LNCaP clone FGC (cell line): ENCODE results near the gene MIB2.

DNA sequence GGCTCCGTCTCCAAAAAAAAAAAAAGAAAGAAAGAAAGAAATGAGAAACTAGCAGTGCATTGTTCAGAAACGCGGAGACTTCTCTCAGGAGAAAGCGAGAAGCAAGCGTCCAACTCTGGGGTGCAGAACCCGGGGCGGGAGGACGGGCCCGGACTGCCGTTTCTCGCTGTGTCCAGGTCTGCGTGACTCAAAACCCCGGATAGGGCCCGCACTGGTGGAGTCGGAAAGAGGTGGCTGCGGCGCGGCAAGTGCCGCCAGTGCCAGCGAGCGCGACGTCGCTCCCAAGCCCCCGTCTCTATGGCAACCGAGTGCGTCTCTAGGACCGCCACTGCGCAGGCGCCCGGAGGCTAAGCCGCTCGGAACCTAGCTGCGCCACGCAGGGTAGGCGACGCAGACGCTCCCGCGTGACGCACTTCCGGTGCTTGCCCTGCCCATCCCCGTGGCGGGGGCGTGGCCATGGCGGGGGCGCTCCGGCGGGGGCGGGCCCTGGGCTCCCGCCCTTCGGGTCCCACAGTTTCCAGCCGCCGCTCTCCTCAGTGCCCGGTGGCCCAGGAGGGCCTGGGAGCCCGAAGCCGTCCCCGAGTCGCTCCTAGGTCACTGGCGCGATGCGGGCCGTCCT is at the start of gene MIB2:
Gene MIB2, plus strand, starts transcription at position 497 of the 619 bp plus-strand sequence.
- RRBS, 2 experiments = 1% methylated on average over 28 of the region's 63 CpGs

DNA sequence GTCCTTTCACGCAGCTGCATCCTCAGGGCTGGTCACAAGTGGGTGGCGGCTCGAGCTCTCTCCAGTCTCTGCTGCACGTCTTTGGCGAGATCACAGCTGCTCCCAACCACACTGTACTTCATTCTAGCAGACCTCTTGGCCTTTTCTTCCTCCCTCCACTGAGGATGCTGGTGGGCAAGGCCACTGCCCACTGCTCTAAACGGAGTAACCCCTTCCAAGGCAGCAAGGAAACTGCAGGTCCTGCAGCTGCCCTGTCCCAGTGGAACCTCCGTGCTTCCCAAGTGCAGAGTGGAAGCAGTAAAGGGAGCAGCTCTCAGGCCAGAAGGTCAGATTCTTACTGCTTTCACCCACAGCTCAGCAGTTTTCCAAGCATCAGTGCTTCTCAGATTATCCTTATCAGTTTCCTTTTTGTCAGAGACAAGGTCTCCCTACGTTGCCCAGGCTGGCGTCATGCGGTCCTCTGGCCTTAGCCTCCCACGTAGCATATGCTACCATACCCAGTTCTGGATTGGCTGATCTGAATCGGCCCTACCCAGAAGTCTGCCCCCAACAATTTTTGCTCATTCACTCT is 11.1 kb downstream of the CDK11B start:
- RRBS, 2 experiments = no CpG with 5 or more reads among the region's 12 CpGs

DNA sequence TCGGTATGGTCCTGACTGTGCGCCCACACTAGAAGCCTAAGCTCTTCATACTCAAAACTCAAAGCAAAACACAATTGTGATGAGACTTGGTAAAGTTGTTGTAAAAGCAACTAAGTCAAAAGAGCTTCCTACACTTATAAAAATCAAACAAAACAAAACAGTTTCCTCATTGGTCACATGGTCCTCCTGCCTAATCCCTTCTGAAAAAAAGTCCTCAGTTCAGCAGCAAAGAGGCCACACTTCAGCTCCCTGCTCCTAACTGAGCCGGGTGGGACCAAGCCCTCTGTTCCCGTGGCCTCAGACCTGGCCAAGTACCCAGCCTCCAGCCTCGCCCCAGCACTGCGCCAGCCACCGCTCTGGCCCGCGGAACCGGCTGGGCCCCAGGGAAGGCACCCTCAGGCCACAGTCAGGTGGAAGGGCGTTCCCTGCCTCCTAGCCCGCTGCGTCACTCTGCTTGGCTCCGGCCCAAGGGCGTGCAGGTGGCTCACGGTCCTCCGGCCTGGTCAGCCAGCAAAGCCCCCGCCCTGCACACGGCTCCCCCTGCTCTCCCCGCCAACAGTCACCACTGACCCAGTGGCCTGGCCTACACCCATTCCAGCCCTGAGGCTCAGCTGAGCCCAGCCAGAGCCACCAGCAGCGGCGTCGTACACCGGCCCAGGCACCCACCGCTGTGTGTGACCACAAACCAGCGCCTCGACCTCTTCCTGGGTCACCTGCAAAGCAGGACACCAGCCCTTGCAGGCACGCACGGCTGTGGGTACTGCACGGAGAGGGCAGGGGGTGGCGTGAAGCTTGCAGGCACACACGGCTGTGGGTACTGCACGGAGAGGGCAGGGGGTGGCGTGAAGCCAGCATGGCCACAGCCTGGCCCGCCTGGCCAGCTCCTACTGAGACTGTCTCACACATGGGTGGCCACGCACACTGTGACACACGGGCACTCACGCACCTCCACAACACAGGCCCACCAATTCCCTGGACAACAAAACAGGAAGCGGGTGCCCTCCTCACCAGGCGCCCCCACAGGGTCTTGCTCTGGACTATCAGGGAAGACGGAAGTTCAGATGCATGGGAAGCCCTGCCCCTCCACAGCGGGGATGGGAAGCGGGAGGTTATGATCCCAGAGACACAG is 19.4 kb downstream of the NADK start:
- RRBS, 2 experiments = under 1 to 1% methylated on average over 10 of the region's 43 CpGs

- RRBS, 2 experiments = 82 to 94% methylated on average over 3 to 4 of the region's 18 CpGs
Observed at GRCh38 chr1:1765017-1765539, 13.2 kb downstream of the NADK start.

- RRBS, 2 experiments = 1 to 2% methylated on average over 7 of the region's 23 CpGs
Observed at GRCh38 chr1:1777433-1778088, 709 bp downstream of the NADK start.

- RRBS, 2 experiments = no CpG with 5 or more reads among the region's 13 CpGs
Observed at GRCh38 chr1:1817404-1818591, 39.5 kb upstream of the NADK start.

DNA sequence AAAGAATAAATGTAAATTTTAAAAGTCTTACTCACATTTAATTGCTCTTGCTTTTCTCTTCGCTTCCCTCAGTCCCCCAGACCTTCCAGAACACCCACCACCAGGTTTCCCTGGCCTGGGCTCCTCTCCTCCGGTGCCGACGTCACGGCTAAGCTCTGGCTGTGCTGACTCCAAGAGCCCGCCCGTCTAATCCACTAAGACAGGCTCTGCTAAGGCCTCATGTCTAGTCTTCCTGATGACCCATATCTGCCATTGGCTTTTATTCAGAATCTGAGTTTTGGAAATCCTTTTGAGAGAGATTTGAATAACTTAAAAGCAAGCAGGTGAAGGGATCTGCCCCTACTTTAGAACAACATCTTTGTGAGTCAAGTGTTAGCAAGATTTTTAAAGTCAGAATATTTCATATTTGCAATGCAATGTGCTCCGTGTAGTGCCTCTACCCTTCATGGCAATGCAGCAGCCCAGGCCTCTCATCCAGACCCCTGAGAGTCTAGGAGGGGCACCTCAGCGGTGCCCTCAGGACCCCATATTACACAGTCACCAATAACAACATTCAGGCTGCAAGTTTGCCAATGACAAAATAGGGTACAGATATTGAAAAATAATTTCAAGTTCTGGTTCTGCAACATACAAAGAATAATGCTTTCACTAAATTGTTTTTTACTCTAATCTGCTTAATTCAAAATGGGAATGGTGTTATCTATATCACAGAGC is 54.1 kb upstream of the NADK start:
- RRBS, 2 experiments = no CpG with 5 or more reads among the region's 9 CpGs

GRCh38 chr1:1838874-1840013 is 51.6 kb downstream of the GNB1 start:
- RRBS, 2 experiments = no CpG with 5 or more reads among the region's 12 CpGs

GRCh38 chr1:1919360-1919992 is 397 bp upstream of the TMEM52 start:
- RRBS, 2 experiments = 20 to 22% methylated on average over 19 of the region's 56 CpGs

GRCh38 chr1:1942715-1943388 is 23.8 kb upstream of the TMEM52 start:
- RRBS, 2 experiments = 77 to 83% methylated on average over 16 of the region's 32 CpGs

GRCh38 chr1:1996172-1996662 is 7.4 kb downstream of the CFAP74 start:
- RRBS, 2 experiments = no CpG with 5 or more reads among the region's 14 CpGs

- RRBS, 2 experiments = no CpG with 5 or more reads among the region's 25 CpGs
Observed at GRCh38 chr1:2088179-2088839, 38.1 kb downstream of the PRKCZ start.

DNA sequence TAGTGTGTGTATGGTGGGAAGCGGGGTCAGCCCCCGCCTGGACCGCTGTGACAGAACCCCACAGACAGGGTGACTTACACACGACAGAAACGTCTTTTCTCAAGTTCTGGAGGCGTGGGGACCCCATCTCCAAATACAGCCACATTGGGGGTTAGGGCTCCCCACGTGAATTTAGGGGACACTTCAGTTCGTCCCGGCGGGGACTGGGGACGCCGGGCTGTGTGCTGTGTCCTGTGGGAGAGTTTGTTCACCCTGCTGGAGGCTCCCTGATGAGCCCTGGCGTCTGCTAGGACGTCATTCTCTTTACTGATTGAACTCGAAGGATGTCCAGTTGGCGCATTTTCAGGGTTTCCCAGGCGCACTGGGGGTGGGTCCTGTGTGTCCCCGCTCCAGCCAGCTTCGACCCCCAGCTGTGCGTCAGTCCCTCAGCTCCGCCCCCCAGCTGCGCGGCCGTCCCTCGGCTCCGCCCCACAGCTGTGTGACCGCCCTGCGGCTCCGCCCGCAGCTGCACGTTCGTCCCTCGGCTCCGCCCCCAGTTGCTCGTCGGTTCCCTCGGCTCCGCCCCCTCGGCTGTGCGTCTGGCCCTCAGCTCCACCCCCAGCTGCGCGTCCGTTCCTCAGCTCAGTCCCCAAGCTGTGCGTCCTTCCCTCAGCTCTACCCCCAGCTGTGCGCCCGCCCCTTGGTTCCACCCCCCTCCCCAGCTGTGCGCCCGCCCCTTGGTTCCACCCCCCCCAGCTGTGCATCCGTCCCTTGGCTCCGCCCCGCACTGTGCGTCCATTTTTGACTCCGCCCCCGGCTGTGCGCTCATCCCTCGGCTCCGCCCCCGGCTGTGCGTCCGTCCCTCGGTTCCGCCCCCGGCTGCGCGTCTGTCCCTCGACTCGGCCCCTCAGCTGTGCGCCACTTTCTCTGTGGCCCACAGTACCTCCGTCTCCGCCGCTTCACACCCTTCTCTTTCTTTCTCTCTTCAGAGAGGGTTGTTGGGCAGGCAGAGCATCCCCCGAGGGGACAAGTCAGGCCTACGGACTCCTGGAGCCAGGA is 61.4 kb downstream of the FAAP20 start:
- RRBS, 2 experiments = no CpG with 5 or more reads among the region's 73 CpGs

DNA sequence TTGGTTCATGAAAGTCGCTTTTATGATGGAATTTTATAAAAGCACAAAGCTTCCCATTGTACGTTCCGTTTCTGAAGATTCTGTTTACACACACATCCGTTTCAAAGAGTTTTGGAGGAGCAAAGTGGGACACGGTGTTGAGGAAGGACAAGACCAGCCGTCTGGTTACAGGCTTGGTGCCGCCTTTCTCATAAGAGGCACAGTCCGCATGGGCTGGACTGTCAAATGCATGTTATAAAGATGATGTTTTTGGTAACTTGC is 60.3 kb downstream of the FAAP20 start:
- RRBS, 2 experiments = no CpG with 5 or more reads among the region's 8 CpGs

DNA sequence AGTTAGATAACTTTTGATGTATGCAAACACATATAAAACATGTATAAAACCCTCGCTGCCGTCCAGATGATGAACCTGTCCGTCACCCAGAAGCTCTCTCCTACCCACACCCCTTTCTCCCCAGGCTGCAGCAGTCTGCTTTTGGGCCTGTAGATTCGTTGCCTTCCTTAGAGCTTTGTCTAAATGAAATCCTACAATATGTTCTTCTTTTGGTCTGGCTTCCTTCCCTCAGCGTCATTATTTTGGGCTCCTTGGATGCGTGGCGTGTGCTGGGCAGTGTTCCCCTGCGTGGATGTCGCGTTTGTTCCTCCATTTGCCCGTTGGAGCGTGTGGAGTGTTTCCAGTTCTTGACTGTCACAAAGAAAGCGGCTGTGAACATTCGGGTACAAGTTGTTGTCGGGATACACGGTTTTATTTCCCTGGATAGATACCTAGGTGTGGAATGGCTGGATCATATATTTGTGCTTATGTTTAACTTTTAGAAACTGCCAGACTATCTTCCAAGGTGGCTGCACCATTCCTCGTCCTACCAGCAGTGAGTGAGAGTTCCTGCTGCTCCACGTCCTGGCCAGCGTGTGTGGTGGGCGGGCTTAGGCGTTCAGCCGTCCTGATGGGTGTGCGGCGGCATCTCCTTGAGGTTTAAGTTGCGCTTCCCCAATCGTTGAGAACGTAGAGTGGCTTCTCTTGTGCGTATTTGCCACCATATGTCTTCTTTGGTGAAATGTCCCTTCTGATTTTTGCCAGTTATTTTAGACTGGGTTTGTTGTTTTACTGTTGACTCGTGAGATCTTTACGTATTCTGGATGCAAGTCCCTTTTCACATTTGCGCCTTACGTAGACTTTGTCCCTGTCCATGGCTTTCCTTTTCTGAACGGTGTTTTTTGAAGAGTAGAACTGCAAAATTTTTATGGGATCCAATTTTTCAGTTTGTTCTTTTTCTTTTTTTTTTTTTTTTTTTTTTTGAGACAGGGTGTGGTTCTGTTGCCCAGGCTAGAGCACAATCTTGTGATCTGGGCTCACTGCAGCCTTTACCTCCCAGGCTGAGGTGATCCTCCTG is 31.8 kb downstream of the SKI start:
- RRBS, 2 experiments = no CpG with 5 or more reads among the region's 33 CpGs

GRCh38 chr1:2262140-2262871 is 34.2 kb downstream of the SKI start:
- RRBS, 2 experiments = no CpG with 5 or more reads among the region's 23 CpGs

GRCh38 chr1:2287513-2288298 is 59.6 kb downstream of the SKI start:
- RRBS, 2 experiments = no CpG with 5 or more reads among the region's 22 CpGs

GRCh38 chr1:2289999-2290625 is 62.0 kb downstream of the SKI start:
- RRBS, 2 experiments = no CpG with 5 or more reads among the region's 13 CpGs

DNA sequence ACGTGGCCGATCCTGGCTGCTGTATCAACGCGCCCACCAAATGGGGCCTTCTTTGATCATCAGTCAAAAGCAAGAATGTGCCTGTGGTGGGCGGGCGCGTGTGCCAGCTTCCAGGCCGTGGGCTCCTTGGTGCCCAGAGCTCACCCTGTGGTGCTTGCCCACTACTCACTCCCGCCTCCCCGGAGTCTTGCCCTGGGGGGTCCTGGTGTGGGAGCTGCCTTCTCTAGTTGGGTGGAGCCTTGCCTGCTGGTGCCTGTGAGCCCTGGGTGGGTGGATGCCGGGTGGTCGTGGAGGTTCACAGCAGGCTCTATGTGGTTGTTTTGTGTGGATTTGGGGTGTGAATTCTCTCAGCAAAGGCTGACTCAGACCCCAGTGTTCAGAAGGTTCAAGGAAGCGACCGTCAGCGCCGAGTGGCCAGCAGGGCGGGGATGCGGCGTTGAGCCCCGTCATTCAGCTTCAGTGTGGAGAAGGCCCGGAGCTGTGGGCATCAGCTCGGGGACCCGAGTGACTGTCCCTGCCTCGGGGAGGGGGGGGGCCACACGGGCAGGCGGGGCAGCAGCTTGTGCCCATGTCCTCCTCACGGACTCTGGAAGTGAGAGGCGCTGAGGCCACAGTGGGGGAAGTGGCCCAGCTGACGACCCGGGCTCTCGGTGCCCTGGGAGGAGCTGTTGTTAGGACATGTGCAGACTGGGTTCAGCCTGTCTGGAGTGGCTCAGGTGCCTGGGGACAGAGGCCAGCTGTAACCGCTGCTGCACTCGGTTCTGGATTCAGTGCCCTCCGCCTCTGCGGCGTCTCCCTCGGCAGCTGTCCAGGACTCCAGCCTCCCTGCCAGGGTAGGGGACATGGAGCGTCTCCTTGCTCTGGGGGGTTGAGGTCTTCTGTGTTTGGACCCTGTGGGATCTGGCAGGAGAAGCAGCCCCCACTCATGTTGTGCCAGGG is 70.9 kb downstream of the SKI start:
- RRBS, 2 experiments = 87 to 92% methylated on average over 2 of the region's 38 CpGs

GRCh38 chr1:2316489-2317057 is 74.8 kb downstream of the MORN1 start:
- RRBS, 2 experiments = 66 to 79% methylated on average over 2 of the region's 17 CpGs